Left lobe of liver (tissue), 1 donor: ENCODE measurements around the genes PLGLB2, TEX37, MAL and MRPS5.

DNA sequence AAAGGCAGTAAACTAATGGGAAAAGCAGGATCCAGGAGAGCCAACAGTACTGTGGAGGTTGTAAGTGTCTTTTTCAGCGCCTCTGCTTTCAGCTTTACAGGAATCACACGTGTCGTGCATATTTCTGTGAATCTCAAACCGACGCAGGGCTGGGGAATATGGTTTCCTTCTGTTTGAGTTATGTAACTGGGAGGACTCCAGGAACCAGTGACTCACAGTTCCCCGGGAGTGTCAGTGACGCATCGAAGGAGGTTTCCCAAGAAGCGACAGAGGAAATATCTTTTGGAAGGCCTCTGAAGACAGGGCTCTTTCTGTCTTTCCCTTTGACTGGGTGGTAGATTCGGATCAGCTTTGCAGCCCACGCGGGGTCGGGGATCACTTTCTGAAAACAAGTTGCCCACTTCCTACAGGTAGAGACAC is 24.4 kb downstream of the CD8B start:
- PRO-cap: no peak

DNA sequence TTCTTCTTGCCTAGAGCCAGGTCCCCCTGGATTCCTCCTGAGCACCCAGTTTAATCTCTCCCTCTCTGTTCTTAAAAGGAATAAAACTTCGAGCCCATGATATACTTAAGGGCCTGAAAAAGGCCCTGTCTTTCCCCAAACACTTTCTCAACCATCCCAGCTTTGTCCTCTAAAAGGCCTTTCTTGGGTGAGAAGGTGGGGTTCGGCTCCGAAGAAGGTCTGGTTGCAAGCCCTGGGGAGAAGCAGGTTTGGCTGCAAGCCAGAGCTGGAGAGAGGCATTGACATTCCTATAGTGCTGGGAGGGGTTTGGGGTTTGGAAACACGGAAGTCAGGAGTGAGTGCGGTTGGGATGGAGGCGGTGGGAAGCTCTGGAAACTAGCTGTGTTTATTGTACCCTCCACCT is 5.8 kb downstream of the CD8B start:
- PRO-cap: no peak

DNA sequence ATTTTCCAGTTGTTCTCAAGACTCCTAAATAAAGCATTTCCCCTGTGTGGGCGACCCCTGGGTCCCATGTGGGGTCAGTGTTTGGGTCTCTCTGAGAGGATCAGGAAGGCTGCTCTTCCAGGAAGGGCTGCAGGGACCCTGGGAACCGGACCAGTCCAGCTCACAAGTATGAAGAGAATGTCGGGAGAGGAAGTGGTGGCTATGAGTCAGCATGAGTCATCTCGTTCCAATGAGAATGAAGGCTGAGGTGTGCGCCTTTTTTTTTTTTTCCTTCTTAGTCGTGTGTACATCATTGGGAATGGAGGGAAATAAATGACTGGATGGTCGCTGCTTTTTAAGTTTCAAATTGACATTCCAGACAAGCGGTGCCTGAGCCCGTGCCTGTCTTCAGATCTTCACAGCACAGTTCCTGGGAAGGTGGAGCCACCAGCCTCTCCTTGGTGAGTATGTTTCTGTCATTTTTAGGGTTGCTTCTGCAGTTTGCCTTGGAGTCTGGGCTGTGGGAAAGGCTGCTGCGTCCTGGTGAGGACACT is 292.6 kb upstream of the PLGLB2 start:
- PRO-cap: no peak

- PRO-cap: no peak
Measured at GRCh38 chr2:87531983-87532666, 215.8 kb upstream of the PLGLB2 start.

DNA sequence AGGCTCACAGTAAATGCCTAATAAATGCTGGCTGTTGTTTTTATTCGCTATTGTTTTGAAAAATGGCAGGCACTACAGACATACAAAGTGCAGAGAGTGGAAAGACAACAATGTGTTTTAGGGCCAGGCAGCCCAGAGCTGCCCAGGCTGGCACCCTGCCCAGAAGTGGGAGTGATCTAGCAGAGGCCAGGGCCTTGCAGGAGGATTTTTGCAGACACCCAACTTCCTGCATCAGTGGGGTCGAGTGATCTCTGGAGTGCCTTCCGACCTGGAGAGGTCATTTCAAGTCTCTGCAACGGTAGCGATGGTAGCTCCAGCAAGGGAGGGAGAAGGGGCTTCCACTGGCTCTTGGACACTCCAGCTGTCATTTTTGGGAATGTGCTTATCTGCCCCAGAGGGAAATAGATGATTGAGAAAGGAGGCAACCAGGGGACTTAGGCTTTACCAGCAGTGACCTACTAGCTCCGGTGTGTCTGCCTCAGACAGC is 154.1 kb upstream of the PLGLB2 start:
- PRO-cap: no peak

GRCh38 chr2:87658053-87658334 is 89.9 kb upstream of the PLGLB2 start:
- PRO-cap: no peak

DNA sequence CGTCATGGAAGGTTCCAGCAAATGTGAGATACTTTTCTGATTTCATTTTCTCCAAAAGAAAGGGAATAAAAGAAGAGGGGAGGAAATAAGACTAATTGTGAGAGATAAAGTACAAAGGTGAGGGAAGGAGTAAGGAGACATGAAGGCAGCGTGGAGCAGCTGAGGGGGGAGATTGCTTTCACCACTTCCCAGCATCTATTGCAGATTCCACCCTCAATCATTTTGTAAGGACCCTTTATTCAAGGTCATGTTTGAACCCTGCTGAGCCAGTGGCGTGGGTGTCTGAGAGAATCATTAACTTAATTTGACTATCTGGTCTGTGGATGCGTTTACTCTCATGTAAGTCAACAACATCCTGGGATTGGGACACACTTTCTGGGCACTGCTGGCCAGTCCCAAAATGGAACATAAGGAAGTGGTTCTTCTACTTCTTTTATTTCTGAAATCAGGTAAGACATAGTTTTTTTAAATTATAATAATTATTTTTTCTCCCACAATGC is at the start of gene PLGLB2:
Gene PLGLB2 (plus strand): TSS at position 334 of the 500 bp plus-strand sequence.
- PRO-cap: no peak

- PRO-cap: no peak
Measured at GRCh38 chr2:88127463-88127867, 397 bp downstream of the FABP1 start.

DNA sequence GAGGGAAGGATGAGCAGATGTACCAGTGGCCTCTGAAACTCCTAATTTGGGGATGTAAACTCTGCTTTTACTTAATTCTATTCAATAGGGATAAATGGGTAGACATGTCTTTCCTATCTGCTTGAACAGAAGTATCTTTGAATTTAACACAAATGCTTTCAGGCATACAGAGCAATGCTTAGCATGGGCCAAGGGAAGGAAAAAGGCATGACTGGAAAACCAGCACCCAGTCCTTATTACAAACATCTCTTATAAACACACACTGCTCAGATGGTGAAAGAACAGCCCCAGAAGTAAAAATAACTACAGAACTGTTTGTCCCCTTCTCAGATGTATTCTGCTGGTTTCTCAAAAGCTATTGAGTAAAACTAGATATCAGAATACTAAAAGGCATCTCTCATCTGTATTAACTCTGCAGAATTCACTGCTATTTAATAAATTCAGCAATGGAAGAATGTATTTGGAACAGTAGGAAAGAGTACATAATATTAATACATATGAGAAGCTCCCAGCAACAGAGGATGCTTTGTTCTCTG is 4.5 kb upstream of the THNSL2 start:
- PRO-cap: no peak

- PRO-cap: no peak
Measured at GRCh38 chr2:88175104-88175660, 5.0 kb downstream of the THNSL2 start.

- PRO-cap: no peak
Measured at GRCh38 chr2:88330111-88330799, 122.2 kb downstream of the FOXI3 start.

GRCh38 chr2:88524455-88524819 is at the start of gene TEX37:
TEX37 (plus strand) TSS chr2:88524649.
- PRO-cap: no peak

GRCh38 chr2:88841277-88842131 is 150.0 kb downstream of the RPIA start:
- PRO-cap: no peak

- PRO-cap: no peak
Measured at GRCh38 chr2:89010374-89010738, 318.9 kb downstream of the RPIA start.

DNA sequence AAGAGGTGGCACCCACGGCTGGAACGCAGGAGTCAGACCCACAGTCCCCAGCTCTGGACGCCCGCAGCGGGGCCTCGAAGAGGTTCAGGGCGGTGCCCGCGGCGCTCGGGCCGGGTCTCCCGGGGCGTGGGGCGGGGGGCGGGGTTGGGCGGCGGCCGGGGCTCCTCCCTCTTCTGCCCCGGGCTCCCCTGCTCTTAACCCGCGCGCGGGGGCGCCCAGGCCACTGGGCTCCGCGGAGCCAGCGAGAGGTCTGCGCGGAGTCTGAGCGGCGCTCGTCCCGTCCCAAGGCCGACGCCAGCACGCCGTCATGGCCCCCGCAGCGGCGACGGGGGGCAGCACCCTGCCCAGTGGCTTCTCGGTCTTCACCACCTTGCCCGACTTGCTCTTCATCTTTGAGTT is at the start of gene MAL:
Gene MAL (plus strand): TSS at position 223 of the 399 bp plus-strand sequence.
- PRO-cap: bidirectional peak, plus-strand start at position 223 of the sequence, minus-strand start at position 76 of the sequence

DNA sequence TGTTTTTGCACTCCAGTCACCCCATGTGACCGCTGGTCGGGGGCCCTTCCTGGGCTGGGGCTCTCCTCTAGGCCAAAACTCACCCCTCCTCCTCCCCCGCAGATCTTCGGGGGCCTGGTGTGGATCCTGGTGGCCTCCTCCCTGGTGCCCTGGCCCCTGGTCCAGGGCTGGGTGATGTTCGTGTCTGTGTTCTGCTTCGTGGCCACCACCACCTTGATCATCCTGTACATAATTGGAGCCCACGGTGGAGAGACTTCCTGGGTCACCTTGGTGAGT is 22.3 kb downstream of the MAL start:
- PRO-cap: no peak

GRCh38 chr2:95048221-95048673 is 22.7 kb downstream of the MAL start:
- PRO-cap: unidirectional peak, plus-strand start at chr2:95048314

DNA sequence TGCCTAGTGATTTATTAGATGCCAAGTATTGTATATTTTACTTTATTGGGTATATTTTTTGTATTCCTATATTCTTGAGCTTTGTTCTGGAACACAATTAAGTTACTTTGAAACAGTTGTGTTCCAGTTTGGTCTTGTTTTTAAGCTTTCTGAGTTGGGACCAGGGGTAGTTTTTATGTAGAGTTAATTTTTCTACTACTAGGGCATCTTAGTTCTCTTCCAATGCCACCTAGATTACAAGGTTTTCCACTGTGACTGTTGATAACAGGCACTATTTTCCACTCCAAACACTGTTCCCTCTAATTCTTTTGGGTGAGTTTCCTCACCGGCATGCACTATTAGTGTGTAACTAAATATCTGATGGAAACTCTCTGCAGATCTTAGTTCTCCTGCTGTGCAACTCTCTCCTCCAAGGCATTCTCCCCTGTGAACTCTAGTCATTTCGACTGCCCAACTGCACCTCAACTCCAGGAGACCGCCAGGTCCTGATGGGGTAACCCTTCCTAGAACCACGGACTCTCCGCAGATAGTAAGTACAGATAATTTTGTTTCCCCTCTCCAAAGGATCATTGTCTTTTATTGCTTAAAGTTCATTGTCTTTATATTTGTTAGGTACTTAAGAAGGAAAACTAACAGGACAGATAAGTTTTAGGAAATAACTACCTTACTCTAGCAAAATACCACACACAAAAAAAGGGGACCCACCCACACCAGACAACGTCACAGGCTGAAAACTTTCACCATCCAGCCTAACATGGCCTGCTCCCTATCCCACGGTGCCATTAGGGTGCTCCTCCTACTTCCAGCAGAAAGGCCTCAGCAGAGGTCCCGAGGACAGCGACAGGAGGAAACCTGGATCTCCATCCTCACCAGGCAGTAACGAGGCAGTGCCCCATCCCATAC is 36.5 kb downstream of the MRPS5 start:
- PRO-cap: no peak

DNA sequence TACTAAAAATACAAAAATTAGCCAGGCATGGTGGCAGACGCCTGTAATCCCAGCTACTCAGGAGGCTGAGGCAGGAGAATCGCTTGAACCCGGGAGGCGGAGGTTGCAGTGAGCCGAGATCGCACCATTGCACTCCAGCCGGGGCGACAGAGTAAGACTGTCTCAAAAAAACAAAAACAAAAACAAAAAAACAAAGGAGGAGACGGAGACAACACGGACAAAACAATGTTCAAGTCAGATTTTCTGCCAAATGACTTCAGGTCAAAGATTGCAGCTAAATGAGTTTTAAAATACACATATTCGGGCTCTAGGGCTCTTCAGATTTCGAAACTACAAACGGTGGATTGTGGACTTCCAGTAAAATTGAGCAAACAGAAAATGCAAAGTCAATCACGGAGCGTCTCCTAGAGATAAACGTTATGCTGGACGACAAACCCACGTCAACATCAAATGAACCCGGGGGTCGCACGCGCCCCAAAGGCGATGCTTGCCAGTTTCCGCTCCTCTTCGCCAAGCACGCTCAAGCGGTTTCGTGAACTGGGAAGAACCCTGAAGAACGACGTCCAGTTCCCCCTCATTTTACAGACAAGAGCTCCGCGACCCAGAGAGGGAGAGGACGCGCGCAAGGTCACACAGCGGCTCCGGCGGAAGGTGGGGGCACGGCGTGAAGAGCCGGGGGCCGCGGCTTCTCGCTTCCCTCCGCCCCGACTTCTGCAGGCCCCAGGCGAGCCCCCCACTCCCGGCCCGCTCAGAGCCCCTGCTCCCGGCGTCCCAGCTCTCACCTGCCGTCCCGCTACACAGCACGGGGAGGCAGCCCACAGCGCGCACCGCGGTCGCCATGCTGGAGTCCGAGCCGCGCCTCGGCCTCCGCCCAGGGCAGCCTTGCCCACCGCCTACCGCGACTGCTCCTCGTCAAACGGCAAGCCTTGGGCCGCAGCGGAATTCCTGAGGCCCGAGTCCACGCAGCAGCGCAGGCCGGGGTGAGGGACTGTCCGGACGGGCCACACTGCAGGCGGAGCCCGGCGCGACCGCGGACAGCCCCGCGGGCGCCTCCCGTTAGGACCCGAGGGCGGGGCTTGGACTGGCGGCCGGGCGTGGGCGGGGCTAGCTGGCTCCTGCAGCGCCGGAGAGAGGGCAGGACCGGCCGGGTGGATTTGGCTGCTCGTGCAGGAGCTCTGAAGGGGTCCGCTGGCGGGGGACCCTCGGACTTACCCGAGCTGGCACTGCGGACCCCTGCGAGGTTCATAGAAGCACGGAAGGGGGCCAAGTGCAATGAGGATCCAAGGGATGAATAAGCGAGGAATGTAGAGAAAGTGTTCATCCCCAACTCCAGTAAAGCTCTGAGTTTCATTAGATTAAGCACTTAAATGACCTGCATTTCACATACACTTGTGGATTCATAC is at the start of gene MRPS5:
Gene MRPS5 (minus strand): TSS at position 857 of the 1,403 bp plus-strand sequence.
- PRO-cap: unidirectional peak, plus-strand start at position 493 of the sequence; bidirectional peak, plus-strand start at position 1,120 of the sequence, minus-strand start at position 1,008 of the sequence

GRCh38 chr2:95275594-95276210 is 1.5 kb downstream of the PROM2 start:
- PRO-cap: no peak